Mononuclear cell (primary cell): ENCODE measurements around the genes USH1G and GALK1.

- RRBS: no CpG with 5 or more reads among the region's 8 CpGs
Observed at GRCh38 chr17:74769578-74770146, 6.5 kb downstream of the NAT9 start.

GRCh38 chr17:74923045-74923483 lies at the start of gene USH1G:
Gene USH1G (minus strand): TSS chr17:74923255.
- RRBS: 2% methylated on average over 19 of the region's 39 CpGs

- RRBS: no CpG with 5 or more reads among the region's 5 CpGs
Observed at GRCh38 chr17:74971359-74971869, 1.1 kb downstream of the HID1 start.

GRCh38 chr17:75011734-75012276 lies 665 bp upstream of the MRPL58 start:
- RRBS: no CpG with 5 or more reads among the region's 11 CpGs

DNA sequence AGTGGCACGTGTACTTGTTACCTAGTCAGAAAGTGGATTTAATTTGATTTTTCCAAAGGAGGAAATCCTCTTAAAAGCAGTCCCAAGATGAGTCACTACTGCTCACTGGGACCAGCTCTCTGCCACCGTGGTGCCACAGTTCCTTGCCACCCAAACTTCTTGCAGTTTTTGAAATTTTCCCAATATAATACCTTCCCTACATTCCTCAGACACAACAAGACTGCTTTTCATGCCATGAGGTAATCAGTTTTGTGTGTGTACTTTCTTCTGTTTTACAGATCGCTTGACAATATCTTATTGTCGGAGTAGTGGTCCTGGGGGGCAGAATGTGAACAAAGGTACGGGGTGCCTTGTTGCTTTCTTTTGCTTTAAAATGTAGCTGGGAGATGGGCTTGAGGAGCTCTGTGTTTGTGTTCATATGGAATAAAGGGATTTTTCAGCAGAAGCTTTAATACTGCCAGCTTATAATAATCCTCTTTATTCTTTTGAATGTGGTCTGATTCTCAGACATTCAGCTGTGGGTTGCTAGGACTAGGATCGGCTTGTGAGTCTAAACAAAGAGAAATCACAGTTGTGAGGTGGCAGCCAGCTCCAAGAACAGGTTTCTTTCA lies 7.1 kb downstream of the MRPL58 start:
- RRBS: no CpG with 5 or more reads among the region's 6 CpGs

DNA sequence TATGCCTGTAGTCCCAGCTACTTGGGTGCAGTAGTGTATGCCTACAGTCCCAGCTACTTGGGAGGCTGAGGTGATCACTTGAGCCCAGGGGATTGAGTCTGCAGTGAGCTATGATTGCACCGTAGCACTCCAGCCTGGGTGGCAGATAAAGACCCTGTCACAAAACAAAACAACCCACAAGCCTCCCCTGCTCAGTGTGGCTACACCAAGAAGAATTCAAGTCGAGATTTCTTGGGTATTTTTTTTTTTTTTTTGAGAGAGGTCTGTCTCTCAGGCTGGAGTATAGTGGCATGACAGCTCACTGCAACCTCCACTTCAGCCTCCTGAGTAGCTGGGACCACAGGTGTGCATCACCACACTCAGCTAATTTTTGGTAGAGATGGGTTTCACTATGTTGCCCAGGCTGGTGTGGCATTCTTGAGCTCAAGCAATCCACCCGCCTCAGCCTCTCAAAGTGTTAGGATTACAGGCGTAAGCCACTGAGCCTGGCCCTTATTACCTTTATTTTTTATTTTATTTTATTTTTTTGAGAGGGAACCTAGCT lies 27.3 kb upstream of the SLC25A19 start:
- RRBS: no CpG with 5 or more reads among the region's 4 CpGs

DNA sequence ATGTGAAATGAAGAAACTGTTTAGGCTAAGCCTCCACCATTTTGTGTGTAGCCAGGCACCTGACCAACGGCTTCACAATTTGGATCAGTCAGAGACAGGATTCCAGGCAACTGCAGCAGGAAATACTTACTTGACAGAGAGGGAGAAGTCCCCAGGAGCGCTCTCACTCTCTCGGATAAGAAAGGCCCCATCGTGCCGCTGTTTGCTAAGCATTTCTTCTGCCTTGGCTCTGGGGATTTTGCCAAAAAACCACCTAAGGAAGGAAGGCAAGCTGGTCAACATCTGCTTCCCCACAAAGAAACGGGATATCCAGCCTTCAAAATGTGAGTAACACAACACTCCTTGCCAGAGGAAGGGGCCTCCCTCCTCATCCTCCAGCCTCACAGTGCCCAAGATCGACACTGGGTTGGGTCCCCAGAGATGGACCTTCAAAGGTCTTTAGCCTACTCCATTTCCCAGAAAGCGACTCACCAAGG lies 36.6 kb upstream of the SLC25A19 start:
- RRBS: no CpG with 5 or more reads among the region's 8 CpGs

DNA sequence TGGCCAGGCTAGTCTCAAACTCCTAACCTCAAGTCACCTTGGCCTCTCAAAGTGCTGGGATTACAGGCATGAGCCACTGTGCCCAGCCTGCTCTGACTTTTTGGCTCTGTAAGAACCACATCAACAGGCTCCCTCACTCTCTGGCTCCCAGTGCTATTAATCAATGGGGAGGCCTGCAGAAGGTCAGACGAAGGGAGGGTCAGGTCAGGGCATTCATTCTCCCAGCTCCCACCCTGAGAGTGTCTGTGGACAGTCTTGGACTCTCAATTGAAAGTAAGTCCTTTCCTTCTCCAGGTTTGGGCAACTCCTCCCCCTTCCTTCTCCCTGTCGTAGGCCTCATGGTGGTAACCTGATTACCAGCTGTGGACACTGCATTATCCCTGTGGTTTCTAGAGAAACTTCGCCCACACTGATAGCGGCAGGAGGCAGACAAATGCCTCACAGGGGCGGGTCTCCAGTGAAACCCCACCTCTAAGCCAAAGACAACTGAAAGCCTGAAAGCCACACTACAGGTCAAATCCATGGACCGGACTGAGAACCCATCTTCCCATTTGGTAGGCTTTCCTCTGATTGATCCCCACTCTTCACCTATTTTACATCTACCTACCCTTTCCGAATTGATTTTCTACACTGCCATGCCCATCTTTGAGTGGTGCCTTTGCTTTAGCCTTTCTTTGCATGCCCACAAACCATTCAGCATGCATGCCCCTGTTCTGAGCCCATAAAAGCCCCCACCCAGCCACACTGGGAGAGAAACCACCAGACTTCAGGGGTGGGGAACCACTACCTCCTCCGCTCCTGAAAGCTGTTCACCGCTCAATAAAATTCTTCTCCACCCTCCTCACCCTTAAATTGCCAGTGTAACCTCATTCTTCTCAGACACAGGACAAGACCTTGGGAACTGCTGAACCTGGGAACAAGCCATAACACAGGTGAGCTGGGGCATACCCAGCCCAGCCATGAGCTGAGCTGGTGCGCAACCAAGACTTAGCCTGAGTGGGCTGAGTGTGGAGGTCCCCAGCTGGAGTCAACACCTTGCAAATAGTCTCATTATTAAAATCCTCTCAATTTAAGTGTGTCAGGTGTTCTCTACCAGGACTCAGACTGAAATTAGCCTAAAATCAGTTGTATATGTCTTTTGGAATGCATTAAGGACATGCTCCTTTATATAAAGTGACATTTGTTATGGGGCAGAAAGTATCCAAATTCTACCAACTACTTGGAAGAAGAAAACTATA lies 58.0 kb upstream of the SLC25A19 start:
- RRBS: no CpG with 5 or more reads among the region's 10 CpGs

DNA sequence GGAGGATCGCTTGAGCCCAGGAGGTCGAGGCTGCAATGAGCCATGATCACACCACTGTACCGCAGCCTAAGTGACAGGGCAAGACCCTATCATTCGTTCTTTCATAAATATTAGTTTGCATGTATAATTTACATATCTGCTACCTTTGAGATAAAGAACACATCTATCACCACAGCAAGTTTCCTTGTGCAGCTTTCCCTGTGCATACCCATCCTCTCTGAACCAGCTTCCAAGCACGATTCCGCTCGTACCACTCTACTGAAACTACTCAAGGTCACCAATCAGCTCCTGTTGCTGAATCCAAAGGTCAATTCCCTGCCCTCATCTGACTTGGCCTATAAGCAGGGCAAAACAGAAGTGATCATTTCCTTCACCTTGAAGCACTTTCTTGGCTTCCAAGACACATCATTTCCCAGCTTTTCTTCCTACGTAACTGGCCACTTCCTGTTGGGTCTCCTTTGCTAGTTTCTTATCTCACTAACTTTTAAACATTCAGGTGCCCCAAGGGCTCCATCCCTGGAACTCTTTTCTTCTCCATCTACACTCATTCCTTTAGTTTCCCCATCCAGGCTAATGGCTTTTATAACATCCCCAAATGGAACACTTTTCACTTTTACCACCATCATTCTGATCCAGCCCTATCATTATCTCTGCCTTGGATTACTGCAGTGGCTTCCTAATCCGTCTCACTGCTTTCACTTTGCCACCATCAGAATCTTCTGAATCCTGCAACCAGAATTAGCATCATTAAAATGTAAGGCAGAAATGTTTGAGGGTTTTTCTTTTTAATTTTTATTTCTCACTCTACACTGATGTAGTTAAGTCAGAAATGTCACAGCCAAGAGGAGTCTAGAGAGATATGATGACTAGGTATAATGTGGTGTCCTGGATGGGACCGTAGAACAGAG lies 48.8 kb downstream of the GRB2 start:
- RRBS: no CpG with 5 or more reads among the region's 10 CpGs

DNA sequence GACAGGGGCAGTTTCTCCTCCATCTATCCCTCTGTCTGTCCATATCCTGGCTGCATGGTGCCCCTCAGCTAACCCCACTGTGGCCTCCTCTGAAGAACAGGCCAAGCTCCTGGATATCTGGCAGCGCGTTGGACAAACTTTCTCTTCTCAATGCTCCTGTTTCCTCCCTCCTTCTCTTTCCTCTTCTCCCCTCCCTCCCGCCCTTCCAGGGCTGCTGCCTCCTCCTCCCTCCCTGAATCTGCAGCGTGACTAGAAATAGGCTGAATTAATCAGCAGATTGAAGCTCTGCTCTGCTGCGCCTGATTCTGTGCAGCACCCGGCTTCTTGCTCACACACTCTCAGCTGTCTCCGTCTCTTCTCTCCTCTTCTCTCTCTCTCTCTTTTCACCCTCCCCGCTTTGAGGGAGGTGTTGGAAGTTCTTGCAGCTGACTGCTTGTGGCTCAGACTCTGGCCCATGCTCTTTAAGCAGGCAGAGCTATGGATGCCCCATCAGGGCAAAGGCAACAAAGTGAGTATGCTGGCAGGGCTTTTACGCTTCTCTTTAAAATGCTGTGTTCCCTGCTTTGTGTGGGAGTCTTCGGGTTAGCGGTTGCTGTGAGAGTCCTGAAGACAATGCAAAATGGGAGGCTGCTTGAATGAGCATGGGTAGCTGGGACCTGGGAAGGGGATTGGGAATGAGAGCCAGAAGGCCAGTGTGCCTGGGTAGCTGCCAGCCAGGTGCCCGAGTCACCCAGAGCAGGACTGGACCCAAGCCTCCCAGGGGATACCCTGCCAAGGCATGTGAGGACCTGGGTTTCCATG lies 20.0 kb downstream of the TMEM94 start:
- RRBS: no CpG with 5 or more reads among the region's 12 CpGs

GRCh38 chr17:75557934-75558338 lies 29.7 kb upstream of the MYO15B start:
- RRBS: no CpG with 5 or more reads among the region's 9 CpGs

DNA sequence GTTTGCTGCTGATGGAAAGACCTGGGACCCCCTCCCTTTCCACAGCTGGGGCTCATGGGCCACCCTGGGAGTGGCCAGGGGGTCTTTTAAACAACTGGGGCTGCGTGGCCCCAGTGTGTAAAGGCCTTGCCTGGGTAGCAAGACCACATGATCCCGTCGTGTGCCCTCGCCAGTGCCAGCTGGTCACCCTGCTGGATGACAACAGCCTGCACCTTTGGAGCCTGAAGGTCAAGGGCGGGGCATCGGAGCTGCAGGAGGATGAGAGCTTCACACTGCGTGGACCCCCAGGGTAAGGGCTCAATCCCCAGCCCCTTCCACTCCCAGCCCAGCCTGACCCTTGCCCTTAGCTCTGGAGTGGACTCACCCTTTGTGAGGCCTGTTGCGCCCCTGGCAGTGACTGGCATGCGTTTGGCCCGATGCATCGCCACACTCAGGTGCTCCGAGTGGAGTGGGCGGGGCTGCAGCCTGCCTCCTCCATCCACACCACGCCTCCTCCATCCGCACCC lies 29.2 kb upstream of the MYO15B start:
- RRBS: no CpG with 5 or more reads among the region's 15 CpGs

DNA sequence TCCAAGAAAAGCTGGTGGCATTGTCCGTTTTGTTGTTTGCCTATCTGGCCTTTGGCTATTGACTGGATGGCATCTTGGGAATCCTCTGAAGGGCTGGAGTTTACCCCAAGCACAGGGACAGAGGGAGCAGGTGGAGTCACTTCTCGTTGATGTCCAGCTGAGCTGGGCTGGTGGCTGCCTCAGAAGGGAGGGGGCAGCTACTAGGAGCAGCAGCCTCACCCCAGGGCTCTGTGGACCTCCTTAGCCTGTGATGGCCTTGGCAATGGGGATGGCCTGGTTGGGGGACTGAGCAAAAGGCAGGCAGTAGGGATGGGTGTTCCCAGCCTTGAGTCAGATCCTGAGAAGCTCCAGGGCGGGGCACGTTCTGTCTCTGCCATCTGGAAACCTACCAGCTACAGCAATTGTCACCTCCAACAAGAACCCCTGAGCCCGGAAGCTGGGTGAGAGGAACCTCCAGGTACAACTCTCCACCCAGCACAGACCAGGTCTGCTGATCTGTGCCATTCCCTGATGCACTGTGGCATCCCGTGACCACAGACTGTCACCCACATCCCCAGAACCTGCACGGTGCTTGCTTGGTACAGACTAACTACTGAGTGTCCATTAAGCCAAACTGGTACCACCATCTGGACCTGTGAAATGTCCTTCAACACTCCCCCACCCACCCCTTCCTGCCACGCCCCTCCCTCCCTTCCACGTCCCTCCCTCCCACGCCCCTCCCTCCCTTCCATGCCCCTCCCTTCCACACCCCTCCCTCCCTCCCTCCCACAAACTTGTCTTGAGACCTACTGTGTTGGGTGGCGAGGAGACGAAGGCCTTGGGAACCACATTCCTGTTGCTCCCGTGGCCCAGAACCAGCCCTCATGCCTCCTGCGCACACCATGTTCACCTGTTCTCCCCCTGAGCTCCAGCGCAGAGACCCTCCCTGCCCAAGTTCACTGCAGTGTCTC lies 16.5 kb downstream of the MYO15B start:
- RRBS: no CpG with 5 or more reads among the region's 15 CpGs

GRCh38 chr17:75625650-75626290 lies 7.5 kb upstream of the SMIM5 start:
- RRBS: no CpG with 5 or more reads among the region's 13 CpGs

GRCh38 chr17:75639797-75640682 lies 6.0 kb upstream of the SMIM6 start:
- RRBS: no CpG with 5 or more reads among the region's 36 CpGs

GRCh38 chr17:75689489-75689812 lies 22.3 kb downstream of the SAP30BP start:
- RRBS: no CpG with 5 or more reads among the region's 5 CpGs

GRCh38 chr17:75695135-75696340 lies 25.7 kb upstream of the ITGB4 start:
- RRBS: no CpG with 5 or more reads among the region's 21 CpGs

GRCh38 chr17:75764574-75765621 lies at the start of gene GALK1:
Gene GALK1 (minus strand): TSS chr17:75765192.
- RRBS: 2% methylated on average over 60 of the region's 82 CpGs

DNA sequence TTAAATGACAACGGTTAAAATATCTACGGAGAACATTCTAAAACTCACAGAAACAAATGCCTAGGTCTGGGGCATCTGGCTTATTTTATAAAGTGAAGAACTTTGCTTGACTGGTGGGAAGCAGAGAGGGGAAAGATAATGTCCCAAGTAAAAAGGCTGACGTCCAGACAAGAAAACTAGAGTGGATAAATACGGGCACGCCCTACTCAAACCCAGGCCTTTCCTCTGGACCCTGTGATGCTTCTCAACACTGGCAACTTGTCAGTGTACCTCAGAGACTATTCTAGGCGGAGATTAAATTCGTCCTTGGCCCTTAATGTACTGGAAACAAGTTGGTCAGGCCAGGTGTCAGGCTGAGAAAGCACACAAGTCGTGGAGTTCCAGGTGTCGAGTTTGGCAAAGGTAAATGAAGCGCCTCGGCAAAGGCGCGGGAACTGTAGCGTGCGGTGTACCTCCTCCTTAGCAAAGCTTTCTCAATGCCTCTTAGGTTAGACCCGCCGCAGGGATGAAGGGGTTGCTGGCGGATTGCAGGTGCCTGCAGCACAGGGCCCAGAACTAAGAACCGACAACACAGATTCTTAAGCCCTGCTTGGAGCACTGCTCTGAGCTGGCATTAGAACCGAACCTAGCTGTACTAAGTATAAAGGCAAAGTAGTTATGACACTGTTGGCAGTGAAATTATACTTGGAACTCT lies 665 bp upstream of the UNK start:
- RRBS: no CpG with 5 or more reads among the region's 20 CpGs

- RRBS: no CpG with 5 or more reads among the region's 32 CpGs
Observed at GRCh38 chr17:75850805-75852083, 3.9 kb downstream of the WBP2 start.